CMK (cell line): ENCODE measurements around the gene WDR4.

- RRBS: no CpG with 5 or more reads among the region's 3 CpGs
Observed at GRCh38 chr21:42236585-42237117, 17.7 kb downstream of the ABCG1 start.

GRCh38 chr21:42272916-42273624, 42.1 kb downstream of the TFF3 start:
- RRBS: 81% methylated on average over 10 of the region's 33 CpGs

DNA sequence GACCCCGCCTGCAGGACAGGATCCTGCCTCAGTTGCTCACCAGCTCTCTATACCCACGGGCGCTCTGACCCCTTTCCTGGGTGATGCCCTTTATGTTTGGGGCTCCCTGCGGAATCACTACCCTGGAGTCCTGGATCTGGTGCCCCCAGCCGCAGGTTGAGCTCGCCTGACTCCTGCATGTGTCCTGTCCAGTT, 32.4 kb downstream of the TFF3 start:
- RRBS: no CpG with 5 or more reads among the region's 6 CpGs

DNA sequence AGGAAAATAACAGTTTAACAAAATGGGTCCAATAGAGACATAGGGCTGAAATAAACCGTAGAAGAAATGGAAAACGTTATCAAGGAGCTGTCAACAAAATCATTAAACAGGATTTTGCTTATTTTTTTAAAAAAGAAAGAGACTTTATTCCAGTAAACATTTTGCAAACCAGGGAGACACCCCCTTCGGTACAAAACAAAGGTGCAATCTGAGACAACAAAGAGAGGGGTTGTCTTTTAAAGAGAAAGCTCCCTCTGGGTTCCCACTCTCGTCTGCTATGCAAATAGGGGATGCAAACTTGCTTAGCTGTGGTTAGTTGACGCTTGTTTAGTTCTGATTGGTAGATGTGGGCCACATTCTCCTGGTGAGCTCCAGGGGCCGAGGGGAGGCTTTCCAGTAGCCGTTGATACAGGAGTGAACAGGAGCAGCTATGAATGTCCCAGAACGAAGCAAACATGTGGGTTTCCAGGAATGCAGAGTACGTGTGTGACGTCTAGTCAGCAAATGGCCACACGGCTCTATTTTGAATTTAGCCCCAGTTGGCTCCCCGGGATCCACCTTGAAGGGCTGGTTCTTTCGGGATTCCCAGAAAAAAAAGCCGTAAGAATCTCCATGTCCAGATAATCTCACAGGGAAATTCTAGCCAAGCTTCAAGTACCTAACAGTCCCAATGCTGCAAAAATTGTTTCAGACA, 14.8 kb downstream of the TFF2 start:
- RRBS: no CpG with 5 or more reads among the region's 14 CpGs

- RRBS: no CpG with 5 or more reads among the region's 34 CpGs
Observed at GRCh38 chr21:42375994-42376914, 9.9 kb upstream of the TFF1 start.

- RRBS: no CpG with 5 or more reads among the region's 7 CpGs
Observed at GRCh38 chr21:42385744-42386324, 10.0 kb downstream of the TMPRSS3 start.

- RRBS: no CpG with 5 or more reads among the region's 20 CpGs
Observed at GRCh38 chr21:42414940-42415576, 11.4 kb downstream of the UBASH3A start.

DNA sequence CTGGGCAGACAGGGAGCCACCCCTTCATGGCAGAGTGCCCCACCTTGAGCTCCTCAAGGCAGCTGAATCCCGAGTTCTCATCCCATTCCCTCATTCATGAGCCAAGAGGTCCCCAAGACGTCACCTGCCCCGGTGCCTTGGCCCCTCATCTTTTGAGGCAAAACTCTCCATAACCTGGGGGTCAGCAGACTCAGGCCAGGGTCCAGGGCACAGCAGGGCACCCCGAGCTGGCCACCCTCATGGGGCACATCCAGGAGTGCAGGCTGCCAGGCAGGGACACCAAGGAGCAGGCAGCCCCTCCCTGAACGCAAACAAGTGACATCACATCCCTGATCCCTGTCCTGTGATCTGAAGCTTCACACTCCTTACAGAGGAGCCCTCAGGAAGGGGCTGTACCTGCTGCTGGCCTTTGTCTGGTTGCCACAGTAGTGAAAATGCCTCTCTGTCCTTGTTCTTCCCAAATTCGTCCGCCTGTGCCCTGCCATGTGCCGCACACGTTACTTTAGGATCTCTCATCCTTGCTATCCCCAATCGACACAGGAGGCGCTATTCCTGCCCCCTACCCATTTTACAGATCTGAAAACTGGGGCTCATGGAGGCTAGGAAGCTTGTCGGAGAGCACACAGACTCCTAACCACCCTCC, 23.4 kb downstream of the UBASH3A start:
- RRBS: no CpG with 5 or more reads among the region's 12 CpGs

DNA sequence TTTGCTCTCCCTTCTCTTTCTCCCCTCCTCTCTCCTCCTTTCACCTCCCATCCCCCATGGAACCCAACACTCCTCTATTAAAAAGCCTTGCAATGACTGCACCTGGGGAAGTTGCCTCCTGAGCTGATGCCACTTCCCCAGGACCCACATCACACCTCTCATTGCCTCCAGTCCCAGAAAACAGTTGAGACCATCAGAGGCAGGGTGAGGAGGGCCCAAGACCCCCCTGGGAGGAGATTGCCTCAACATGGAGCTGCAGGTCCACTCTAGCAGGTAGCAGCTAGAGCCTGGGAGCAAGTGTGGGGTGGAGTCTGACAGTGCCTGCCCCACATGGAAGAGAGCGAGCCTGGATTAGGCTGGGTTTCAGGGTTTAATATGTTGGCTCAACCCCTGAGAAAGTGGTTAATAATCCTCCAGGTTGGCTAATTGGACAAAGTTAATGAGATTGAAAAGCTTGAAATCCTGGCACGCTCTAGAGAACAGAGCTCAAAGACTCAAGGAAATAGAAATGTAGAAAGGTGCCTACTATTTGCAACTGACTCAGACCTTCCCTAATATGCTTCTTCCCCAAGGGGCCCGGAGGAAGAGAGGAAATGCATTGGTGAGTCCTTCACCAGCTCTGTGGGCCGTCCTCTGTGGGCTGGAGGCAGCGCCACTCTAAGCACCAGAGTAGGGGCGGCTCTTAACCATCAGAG, 34.2 kb downstream of the RSPH1 start:
- RRBS: no CpG with 5 or more reads among the region's 6 CpGs

DNA sequence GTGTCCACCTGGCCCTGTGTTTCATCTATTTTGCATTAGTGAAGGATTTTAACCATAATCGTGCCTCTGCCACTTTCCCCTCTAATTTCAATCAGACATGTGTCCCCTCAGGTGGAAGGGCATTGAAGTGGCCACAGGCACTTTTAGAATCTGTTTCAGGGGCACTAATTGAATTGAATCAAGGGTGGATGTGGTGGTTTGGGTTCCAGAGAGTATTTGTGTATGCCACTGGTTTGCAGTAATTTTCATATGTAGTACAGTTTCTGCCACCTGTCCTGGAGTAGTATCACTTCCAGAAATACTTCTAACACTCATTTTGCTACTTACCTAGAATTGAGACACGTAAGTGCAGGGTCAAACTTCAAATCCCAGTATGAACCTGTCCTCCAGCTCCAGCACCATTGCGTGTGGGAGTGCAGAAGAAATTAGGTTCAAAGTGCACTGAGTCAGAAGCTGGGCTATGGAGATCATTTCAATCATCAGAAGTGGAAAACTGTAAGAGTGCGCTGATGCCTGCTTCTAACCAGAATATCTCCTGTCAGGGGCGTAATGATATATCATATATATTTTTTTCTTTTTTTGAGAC, 26.8 kb downstream of the RSPH1 start:
- RRBS: no CpG with 5 or more reads among the region's 5 CpGs

DNA sequence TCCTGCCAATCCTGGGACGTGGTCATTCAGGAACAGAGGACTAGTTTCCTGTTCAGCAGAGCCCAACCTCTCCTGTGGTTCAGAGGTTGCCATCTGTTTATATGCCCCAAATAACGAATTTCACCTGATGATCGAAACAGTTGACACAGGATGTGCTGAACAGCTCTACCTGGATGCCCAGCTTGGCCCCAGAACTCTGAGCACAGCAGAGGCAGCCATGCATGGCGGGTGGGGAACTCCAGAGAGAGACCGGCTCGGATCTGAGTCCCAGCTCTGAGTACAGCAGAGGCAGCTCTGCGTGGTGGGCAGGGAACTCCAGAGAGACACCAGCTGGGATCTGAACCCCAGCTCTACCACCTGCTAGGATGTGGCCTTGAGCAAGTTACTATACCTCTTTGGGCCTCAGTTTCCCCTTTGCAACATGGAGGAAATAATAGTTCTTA, 22.2 kb downstream of the SLC37A1 start:
- RRBS: no CpG with 5 or more reads among the region's 7 CpGs

DNA sequence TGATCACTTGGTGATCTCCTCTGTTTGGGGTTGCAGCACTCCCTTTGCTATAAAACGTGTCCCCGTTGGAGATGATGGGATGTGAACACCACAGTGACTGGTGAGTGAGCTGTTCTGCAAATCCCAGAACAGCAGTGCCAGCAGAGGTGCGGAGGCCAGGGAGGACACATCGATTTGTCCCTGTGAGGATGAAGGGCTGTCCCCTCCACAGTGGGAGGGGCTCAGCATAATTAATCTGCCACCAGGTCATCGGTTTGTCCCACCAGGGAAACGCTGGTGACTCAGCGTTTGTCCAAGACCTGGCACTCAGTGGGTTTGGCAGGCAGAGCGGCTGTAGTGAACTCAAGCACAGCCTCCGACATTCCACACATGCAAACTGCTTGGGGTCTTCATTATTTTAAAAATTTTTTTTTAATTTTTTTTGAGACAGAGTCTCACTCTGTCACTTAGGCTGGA, 22.8 kb upstream of the PDE9A start:
- RRBS: no CpG with 5 or more reads among the region's 9 CpGs

- RRBS: no CpG with 5 or more reads among the region's 7 CpGs
Observed at GRCh38 chr21:42721210-42721568, 67.8 kb downstream of the PDE9A start.

GRCh38 chr21:42768946-42769570, 110.3 kb downstream of the WDR4 start:
- RRBS: no CpG with 5 or more reads among the region's 11 CpGs

GRCh38 chr21:42777966-42778532, 101.3 kb downstream of the WDR4 start:
- RRBS: 47% methylated on average over 2 of the region's 22 CpGs

- RRBS: 1% methylated on average over 32 of the region's 93 CpGs
Observed at GRCh38 chr21:42878729-42879767, at the start of gene WDR4. TSS of gene WDR4 (minus strand) at chr21:42879539.

GRCh38 chr21:42975264-42975976, 1.1 kb downstream of the PKNOX1 start:
- RRBS: 1% methylated on average over 25 of the region's 48 CpGs

DNA sequence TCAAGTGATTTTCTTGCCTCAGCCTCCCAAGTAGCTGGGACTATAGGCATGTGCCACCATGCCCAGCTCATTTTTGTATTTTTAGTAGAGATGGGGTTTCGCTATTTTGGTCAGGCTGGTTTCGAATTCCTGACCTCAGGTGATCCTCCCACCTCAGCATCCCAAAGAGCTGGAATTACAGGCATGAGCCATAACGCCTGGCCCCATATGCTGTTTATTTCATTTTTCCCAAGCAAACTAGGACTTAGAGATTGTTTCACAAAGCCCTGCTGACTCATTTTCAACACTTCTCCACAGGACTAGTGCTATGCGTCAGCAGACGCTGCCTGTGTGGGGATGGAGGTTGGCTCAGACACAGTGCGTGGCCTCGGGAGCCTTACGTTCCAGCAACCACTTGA, 22.6 kb downstream of the PKNOX1 start:
- RRBS: no CpG with 5 or more reads among the region's 8 CpGs

GRCh38 chr21:43091910-43092476, 15.4 kb downstream of the U2AF1 start:
- RRBS: no CpG with 5 or more reads among the region's 9 CpGs

DNA sequence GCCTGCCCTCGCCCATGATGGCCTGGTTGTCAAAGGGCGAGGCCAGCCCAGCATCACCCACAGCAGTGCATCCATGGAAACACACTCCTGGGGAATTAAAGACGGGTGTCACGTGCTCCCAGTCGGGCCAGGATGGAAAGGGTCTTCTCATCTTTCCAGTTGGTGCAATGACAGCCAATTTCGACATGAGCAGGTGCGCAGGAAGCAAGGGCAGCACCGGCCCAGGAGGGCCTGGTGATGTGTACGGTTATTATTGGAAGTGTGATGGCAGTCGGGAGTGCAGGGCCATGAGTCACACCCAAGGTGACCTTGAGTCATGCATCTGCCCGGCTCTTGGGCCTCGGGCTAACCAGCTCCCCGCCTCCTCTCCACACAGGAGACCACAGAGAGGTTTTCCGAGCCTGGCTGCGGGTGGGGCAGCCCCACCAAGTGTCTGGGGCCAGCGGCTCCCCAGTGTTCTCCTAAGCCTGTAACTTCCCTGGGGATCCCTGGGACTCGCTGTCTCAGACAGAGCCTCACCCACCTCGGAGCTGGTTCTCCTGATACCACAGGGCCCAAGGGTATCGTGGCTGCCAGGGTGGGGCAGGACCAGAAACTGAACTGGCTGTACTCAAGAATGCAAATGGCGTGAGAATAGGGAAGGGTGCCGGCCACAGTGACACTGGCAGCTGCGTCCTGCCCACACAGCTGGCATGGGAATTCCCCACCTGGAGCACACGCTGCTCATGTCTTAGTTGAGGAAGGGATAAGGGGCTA, 119.8 kb downstream of the SIK1 start:
- RRBS: 87% methylated on average over 2 of the region's 23 CpGs